ENCODE measurements around the gene GRB10.

- PRO-cap: no peak
Measured at GRCh38 chr7:47535326-47535624, 46.6 kb downstream of the TNS3 start.

DNA sequence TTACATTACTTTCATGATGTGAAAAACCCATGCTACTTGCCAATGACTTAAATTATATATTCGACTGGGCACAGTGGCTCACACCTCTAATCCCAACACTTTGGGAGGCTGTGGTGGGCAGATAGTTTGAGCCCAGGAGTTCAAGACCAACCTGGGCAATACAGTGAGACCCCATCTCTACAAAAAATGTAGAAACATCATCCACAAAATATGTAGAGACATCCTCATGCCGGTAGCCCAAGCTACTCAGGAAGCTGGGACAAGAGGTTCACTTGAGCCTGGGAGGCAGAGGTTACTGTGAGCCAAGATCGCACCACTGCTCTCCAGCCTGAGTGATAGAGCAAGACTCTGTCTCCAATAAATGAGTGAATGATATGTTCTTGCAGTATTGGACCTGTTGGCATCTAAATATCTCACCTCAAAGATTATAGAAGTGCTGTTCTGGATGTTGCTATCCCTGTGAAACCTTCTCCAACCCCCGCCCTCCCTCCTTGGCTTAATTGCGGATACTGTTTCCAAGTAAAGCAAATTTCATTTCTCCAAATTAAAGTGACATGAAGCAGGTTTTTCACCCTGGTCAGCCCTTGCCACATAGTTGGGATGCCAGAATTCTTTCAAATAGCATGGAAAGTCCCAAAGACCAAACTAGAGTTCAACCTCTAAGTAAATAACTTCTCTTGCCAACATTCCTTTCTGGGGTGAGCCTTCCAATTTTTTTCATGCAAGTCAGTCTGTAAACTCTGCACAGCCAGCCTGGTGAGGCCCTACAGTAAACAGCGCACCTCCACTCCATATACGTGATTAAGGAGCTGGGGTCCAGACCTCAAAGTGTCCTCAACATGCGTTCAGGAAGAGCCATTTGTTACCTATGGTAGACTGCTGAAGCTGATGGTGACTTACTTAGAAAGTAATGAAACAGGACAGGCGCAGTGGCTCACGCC lies 22.8 kb upstream of the TNS3 start:
- PRO-cap: no peak

DNA sequence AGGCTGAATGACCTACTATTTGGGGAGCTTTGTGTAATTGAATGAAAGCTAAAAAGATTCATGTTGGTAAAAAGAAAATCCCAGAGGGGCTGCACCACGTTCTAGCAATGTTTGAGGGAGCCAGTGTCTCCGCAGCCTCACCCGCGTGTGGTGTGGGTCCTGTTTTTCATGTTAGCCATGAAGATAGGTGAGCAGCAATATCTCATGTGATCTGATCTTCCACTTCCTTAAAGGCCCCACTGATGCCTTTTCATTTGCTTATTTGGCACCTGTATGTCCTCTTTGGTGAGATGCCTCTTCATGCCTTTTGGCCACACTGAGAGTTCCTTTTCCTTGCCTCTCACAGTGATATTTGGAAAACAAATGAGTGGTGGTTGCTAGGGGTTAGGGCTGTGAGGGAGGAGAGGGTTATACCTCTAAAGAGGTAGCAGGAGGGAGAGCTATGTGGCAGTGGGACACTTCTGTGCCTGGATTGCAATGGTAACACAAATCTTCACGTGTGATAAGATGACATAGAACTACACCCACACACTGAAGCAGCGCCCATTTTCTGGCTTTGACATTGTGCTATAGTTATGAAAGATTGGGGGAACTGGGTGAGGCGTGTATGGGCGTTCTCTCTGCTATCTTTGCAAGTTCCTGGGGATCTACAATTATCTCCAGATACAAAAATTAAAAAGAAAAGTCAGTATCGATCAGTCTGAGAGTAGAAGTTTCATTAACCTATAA lies 90.4 kb upstream of the TNS3 start:
- PRO-cap: no peak

DNA sequence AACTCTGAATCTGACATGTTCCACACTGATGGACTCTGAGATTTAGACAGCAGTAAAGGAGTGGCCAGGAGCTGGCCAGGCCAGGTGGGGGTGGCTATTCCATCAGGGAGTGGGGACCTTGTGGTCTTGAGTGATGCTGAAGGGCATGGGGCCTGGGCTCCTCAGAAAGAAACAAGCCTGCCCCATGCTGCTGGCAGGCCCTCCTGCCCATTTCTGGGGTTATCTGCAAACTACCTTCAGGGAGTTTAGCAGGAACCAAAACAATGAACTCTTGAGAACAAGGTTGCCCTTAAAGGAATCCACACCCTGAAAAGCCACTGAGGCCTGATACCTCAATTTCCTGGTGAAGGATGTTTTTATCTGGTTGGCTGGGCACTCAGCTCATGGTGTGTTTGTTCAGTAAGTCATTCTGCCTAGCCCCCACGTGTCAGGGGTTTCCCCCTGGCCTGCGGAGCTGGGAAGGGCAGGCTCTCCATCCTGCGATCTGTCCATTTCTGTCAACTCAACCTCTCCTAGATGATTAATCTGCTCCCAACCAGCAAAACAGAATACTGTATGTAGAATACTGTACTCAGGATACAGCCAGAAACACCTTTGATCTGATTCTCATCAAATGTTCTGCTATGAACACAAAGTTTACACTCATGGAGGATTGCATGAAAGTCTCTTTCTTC lies 143.4 kb upstream of the TNS3 start:
- PRO-cap: no peak

DNA sequence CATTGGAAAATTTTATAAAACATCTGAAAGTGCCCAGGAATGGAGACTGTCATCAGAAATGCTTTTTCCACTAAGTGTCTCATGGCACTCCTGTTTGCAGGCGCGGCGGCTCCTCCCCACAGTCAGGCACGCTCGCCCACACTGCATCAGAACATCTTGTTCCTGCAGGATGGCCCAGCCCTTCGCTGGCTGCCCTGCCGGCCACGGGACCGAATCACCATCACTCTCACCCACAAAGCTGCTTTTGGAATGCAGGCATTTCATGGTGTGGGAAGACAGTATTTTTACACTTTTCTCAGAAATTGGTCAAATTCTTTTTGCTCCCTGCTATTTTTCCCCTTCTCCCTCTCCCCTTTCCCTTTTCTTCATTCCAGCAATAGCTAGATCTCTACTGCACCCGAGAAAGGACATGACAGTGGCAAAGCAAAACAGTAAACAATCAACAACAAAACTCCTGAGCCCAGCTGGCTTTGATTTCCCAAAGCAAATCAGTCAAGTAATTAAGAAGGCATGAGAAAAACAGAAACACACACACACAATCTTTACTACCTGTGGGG lies 176.1 kb upstream of the TNS3 start:
- PRO-cap: no peak

GRCh38 chr7:47971970-47972298 lies 7.5 kb downstream of the HUS1 start:
- PRO-cap: no peak

GRCh38 chr7:48089953-48090586 lies 1.0 kb downstream of the UPP1 start:
- PRO-cap: bidirectional peak, plus-strand start at chr7:48090384, minus-strand start at chr7:48090360

DNA sequence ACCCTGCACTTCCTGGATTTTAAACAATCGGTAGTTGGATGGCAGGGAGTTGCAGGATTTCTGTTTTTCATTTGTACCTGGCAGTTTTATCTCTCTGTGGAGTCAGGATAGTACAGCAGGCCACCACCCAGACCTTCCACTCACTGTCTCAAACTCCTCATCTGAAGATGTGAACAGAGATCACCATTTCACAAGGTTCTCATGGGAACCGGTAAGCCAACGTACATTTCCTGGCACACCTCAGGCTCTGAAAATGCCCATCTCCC lies 42.2 kb upstream of the IKZF1 start:
- PRO-cap: no peak

- PRO-cap: no peak
Measured at GRCh38 chr7:50351108-50351795, 46.7 kb downstream of the IKZF1 start.

DNA sequence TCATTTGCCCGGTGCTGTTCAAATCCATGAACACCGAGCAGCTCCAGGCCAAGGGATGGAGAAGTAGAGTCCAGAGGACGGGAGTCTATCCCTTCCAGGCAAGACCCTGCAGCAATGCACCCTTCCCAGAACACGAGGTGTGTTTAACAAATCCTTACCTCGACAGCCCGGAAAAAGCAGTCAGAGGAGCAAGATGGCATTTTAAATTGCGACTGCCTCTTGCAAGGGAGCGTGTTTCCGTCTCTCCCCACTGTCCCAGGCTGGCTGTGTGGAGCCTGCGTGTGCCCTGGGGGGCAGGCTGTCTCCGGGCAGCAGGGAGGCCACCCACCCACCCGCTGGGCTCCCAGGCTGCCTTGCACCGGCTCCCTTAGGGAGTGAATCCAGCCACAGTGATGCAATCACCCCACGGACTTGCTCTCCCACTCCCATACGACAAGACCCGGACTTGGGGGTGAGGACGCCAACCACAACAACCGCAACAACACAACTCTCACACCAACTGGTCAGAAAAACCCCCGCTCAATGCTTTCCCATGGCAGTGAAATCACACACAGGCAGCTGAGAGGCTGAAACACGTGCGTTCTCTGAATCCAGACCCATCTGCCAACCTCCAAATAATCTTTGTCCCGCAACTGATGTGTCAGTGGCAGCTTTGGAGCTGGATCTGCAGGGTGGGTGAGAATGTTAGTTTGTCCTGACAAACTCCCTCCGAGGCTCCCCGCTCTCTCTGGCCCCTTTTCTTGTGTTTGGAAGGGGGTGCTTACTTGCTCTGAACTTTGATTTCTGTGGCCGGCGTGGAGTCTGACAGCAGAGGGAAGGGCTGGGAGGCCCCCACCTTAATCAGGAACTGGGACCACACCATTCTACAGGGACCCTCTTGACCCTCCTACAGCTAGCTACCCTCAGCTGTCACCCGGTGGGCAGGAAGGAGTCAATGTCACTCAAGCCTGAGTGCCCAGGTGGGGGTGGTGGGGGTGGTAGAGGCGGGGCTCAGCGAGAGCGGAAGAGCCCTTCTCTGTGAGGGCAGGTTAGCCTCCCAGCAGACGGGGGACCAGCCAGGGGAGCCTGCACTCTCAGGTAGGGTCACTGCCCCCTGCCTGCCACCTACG lies 62.8 kb upstream of the DDC start:
- PRO-cap: no peak

DNA sequence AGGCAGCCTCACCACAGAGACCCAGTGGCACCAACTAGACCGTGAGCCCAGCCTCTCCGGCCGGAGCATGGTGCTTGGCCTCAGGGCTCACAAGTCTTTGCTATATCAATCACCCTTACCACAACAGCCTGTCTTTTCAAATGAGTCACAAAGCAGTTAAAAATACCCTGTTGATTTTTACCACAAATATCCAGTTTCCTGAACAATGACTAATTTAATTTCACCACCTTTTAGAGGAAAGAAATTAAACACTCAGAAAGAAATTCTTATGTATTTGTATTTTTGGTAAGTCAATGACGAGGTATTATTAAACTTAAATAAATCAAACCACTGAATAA lies 99.5 kb upstream of the DDC start:
- PRO-cap: no peak

DNA sequence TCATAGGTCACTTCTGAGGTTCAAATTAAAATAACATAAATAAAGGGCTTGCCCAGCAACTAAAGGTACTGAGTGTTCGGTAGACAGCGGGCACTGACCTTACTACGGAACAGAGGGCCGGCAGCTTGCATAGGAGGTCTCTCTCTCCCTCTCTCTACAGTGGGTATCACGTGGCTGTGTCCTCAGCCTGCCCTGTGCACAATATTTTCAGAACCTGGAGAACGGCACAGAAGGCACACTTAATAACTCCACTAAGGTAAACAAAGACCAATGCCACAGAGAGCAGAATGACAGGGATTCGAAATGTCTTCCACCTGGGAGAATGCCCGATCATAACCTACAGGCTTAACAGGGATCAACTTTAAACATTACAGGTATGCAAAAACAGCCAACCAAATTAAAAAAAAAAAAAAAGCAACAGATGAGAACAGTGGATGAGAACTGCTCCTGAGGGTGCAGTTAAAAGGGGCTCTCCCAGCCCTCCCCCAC lies 71.9 kb downstream of the GRB10 start:
- PRO-cap: no peak

- PRO-cap: no peak
Measured at GRCh38 chr7:50782372-50783346, at the start of gene GRB10. TSS of gene GRB10 (minus strand) at chr7:50782896.

GRCh38 chr7:51222921-51223328 lies 93.7 kb downstream of the COBL start:
- PRO-cap: no peak

GRCh38 chr7:51229090-51229636 lies 87.4 kb downstream of the COBL start:
- PRO-cap: no peak

- PRO-cap: no peak
Measured at GRCh38 chr7:51256156-51256819, 60.3 kb downstream of the COBL start.

DNA sequence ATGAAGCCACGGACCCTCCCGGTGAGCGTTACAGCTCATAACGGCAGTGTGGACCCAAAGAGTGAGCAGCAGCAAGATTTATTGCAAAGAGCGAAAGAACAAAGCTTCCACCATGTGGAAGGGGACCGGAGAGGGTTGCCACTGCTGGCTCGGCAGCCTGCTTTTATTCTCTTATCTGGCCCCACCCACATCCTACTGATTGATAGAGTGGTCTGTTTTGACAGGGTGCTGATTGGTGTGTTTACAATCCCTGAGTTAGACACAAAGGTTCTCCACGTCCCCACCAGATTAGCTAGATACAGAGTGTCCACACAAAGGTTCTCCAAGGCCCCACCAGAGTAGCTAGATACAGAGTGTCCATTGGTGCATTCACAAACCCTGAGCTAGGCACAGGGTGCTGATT lies 583.7 kb upstream of the COBL start:
- PRO-cap: no peak

DNA sequence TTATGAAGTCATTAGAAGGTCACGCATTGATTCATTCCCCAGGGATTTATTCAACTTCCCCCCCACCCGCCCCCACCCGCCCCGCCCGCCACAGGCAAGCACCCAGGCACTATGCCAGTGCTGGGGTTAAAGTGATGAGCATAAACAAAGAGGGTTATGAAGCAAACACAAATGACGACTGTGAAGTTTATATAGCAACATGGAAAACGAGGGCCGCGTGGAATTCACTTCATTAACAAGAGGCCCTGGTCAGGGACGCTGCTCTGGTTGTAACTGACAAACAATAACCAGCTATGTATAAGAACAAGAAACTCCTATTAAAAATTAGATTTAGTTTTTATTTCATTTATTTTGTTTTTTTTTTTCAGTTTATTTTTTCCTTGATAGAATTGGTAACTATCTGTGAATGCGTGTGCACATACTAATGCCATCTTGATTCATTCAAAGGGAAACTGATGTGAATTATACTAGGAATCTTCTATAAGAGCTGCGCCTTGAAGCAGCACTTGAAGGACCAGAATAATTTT lies 656.6 kb upstream of the COBL start:
- PRO-cap: no peak

DNA sequence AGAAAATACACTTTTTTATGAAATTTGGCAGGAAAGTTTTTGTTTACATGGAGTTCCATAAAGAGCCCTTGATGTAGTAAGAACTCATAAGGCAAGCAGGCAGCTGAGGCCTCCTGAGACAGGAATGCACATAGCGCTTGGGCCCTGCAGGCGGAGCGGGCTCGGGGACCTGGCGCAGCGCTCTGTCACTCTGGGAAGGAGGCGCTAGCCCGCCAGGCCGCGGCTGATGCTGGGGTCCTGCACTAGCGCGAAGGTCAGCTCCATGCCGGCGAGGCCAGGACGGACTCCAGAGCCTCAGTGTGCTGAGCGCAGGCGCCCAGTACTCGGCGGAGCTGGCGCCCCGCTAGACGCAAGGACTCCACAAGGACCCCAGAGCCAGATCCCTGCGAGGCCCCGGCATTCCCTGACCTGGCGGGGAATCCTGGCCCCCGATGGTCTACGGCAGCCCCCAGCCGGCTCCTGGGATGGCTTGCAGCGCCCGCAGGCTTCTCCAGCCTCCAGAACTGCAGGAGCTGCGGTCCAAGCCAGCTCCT lies 761.7 kb upstream of the POM121L12 start:
- PRO-cap: no peak

GRCh38 chr7:53984839-53985256 lies 557.3 kb upstream of the VSTM2A start:
- PRO-cap: no peak

All from ileum (tissue), 1 donor.